OCI-LY7 (cell line): ENCODE results near the genes MAPK8IP3, MLST8, CCNF and AMDHD2.

GRCh38 chr16:1677684-1678073 is 400 bp upstream of the JPT2 start:
- PRO-cap: bidirectional peak, plus-strand start at chr16:1678279, minus-strand start at chr16:1678030
- RAMPAGE, long total RNA: no peak

DNA sequence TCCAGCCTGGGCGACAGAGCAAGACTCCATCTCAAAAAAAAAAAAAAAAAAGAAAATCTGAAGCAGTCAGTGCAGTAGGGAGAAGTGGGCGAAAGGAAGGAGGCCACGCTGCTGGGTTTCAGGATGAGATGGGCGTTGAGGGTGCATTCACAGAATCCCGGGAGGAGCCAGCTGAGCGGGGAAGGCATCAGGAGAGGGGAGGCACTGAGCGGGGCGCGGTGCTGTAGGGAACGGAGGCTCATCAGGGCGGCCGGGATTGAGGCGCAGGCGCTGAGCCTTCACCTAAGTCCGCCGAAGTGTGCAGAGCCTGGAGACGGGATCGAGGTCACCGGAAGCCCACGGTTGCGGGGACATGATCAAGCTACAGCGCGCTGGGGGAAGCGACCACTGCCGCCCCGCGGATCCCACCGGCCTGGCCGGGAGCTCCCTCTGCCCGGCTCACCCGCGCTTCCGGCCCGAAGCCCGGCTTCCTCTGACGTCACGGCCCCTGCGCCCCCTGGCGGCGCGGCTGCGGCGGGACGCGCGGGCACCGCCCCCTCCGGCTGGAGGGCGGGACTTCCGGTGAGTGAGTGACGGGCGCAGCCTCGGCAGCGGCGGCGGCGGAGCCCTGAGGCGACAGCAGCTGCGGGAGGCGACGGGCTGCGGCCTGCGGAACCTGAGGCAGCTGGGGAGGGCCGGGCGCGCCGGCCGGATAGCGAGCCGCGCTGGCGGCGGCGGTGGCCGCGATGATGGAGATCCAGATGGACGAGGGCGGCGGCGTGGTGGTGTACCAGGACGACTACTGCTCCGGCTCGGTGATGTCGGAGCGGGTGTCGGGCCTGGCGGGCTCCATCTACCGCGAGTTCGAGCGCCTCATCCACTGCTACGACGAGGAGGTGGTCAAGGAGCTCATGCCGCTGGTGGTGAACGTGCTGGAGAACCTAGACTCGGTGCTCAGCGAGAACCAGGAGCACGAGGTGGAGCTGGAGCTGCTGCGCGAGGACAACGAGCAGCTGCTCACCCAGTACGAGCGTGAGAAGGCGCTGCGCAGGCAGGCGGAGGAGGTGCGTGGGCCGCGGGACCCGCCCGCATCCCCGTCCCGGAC is at the start of gene MAPK8IP3:
MAPK8IP3 (plus strand) TSS at position 581 of the 1,084 bp plus-strand sequence.
- PRO-cap: bidirectional peak, plus-strand start at position 590 of the sequence, minus-strand start at position 431 of the sequence; unidirectional peak, plus-strand start at position 859 of the sequence
- RAMPAGE, long total RNA: no peak

- PRO-cap: no peak
- RAMPAGE, long total RNA: no peak
Measured at GRCh38 chr16:1775723-1776113, 2.8 kb upstream of the MRPS34 start.

DNA sequence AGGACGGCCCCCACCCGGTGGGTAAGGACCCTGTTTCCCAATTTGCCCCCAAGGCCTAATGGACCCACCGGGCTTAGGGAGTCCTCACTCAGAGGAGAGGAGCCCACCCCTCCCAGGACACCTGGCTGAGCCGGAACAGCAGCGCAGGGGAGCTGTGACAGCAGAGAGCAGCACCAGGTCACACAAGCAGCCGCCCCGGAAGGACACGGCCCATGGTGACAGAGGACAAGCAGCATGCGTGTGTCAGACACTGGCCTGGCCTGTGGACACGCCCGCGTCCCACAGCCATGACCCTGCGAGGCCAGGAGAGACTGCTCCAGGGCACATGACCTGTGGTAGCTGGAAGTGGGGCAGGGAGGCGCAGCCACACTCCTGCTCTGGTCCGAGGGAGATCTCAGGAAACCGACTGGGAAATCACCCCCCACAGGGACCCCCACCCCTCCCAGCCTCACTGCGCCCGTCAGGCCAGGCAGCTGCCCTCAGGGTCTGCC is 2.4 kb downstream of the SPSB3 start:
- PRO-cap: no peak
- RAMPAGE, long total RNA: no peak

DNA sequence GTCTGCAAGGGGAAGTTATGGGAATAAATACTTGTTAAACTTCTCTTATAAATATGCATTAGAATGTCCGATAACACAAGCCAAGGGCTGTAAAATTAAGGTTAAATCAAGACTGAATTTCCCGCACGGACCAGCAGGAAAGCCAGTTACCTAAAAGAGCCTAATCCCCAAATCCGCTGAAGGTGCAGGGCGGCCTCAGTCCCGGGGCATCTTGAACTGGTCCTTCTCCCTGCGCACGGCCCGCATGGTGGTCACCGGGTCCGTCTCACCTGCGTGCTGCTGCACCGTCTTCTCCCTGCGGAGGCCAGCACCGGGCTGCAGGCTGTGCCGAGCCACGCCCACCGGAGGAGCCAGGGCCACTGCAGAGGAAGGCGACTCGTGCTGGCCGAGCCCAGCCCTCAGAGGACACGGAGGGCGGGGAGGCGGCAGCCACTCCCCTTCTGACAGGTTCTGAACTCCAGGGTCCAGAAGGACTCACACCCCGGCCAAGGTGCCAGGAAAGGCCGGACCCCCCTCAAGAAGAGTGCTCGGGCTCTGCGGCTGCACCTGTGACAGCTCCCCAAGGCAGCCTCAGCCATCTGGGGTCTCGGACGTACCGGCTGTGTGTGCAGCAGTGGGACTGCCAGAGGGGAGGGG is 15.7 kb upstream of the IGFALS start:
- PRO-cap: no peak
- RAMPAGE, long total RNA: no peak

- PRO-cap: no peak
- RAMPAGE, long total RNA: no peak
Measured at GRCh38 chr16:1823858-1824388, 2.7 kb downstream of the HAGH start.

DNA sequence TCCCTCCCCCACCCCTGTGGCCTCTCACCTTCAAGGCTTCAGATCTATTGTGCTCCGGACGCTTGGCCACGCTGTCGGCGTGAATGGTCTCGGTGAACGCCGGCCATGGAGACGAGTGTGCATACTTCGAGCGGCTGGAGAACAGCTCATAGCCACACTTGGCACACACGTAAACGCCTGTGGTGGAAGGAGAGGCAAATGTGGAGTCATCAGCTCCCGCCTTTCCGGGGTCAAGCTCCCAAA is 1.8 kb downstream of the MSRB1 start:
- PRO-cap: no peak
- RAMPAGE, long total RNA: no peak

GRCh38 chr16:2000874-2001324 is 11.1 kb downstream of the SYNGR3 start:
- PRO-cap: no peak
- RAMPAGE, long total RNA: no peak

GRCh38 chr16:2003965-2004224 is 14.1 kb downstream of the SYNGR3 start:
- PRO-cap: no peak
- RAMPAGE, long total RNA: no peak

GRCh38 chr16:2033828-2034529 is 7.3 kb downstream of the NHERF2 start:
- PRO-cap: no peak
- RAMPAGE, long total RNA: no peak

DNA sequence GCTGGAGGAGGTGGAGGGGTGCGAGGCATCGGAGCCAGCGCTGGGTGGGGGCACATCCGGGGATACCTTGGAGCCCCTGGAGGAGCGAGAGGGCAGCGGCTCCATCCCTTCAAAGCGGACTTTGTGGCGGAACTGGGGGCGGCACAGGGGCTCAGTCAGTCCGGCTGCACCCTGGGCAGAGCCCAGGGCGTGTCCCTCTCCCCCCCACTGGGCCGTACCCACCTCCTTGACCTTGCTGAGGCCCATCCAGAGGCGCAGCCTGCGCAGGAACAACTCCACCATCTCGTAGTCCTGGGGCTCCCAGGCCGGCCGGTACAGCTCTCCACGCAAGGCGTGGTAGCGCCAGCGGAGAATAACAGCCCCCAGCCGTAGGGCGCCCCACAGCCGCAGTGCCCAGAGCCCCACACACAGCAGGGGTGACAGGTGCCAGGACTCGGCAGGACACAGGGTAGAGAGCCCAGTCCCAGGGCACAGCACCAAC is 42.3 kb downstream of the TSC2 start:
- PRO-cap: no peak
- RAMPAGE, long total RNA: no peak

DNA sequence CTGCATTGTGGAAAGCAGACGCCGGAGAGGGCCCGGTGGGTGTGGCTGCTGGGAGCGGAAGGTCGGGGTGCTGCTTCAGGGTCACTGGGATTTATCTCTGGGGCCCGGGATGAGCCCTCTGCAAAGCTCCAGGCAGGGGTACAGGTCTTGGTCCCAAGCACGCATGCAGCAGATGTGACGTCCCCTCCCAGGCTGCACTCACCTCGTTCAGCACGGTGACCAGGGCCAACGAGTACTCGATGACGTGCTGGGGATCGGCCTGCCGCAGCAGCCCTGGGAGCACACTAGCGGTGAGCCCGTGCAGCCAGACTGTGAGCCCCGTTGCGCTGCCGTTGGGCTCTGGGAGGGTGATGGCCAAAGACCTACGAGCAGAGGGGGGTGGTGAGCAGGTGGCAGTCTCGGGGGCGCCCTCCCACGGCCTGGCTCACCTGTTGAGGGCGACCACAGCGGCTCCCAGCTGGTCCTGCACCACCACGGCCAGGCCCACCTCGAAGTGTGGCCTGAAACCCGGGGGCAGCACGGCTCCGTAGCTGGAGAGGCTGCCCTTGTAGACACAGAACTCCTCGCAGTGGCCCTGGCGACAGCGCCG is 29.9 kb downstream of the PKD1 start:
- PRO-cap: no peak
- RAMPAGE, long total RNA: no peak

GRCh38 chr16:2205057-2205537 is at the start of gene MLST8:
Gene MLST8 (plus strand): TSS chr16:2205454.
- PRO-cap: unidirectional peak, plus-strand start at chr16:2205176; bidirectional peak, plus-strand start at chr16:2205242, minus-strand start at chr16:2205230; bidirectional peak, plus-strand start at chr16:2205484, minus-strand start at chr16:2205324
- RAMPAGE, long total RNA: start-site peak on the plus strand at chr16:2205471-2205488, 91 and 44 reads in 2 replicates

DNA sequence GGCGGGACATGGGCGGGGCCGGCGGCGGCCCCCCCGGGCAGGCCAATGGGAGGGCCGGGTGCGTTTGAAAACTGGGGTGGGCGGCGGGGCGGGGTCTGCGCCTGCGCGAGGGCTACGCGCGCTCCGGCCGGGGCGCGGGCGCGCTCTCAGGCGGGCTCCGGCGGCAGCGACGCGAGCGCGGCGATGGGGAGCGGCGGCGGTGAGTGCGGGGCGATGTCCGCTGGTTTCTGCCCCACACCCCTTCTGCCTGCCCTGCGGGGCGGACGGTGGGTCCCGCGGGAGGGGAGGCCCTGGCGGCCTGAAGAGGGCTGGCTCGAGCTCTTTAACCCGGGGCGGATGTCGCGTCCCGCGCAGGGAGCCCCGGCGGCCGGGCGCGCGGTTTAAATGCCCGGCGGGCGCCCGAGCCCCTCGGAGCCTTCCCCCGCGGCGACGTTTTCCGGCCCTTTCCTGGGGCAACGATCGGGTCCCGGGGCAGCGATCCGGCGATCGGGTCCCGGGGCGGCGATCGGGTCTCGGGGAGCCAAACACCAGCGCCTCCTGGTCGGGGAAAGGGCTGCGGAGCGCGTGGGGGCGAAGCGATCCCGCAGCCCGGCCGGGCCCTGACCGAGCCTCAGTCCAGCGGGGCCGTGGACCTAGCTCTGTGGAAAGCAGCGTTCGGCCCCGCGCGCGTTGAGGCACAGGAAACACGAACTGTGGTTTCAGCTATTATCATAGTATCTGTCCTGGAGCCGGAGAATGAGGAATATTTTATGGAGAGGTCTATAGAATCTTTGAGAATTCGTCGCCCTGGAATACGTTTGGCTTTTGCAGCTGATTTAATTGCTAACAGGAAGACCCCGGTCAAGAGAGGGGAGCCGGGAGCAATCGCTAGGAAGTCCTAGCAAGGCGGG is at the start of gene CCNF:
CCNF (plus strand) TSS at position 149 of the 890 bp plus-strand sequence.
- PRO-cap: bidirectional peak, plus-strand start at position 166 of the sequence, minus-strand start outside the sequence
- RAMPAGE, long total RNA: no peak

GRCh38 chr16:2456401-2457416 is 3.2 kb upstream of the TEDC2 start:
- PRO-cap: no peak
- RAMPAGE, long total RNA: no peak

DNA sequence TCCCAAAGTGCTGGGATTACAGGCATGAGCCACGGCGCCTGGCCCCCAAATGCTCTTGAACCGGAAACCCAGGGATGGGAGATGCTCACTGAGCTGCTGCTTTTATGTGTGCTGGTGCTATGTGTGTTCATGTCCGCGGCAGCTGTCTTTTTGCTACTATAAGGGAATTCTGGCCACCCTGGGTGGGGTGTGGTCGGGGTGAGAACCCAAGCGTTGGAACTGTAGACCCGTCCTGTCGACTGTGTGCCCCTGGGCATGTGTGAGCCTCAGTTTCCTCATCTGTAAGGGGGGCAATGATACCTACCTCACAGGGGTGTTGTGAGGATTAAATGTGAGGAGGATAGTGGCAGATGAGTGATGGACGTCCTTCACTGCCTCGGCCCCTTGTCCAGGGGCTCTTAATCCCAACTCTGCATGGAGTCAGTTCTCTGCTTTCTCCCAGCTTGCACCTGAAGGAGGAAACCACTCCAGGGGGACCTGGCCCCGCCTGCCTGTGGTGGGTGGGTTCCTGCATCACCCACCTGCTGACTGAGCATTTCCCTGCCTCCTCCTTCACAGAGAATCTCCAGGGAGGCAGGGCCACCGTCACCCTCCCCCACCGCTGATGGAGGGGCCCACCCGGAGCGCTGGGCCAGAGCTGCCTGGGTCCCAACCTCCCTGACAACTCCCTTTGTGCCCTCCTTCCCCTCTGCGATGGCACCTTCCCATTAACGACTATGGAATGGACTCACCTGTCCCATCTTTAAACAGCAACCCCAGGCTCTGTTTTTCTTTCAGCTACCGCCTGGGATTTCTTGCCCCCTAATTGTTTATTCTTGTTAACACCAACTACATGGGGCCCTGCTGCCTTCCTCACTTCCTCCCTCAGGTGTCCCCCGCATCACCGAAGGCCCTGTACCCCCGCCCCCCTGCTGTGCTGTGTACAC is 1.1 kb upstream of the TEDC2 start:
- PRO-cap: no peak
- RAMPAGE, long total RNA: no peak

DNA sequence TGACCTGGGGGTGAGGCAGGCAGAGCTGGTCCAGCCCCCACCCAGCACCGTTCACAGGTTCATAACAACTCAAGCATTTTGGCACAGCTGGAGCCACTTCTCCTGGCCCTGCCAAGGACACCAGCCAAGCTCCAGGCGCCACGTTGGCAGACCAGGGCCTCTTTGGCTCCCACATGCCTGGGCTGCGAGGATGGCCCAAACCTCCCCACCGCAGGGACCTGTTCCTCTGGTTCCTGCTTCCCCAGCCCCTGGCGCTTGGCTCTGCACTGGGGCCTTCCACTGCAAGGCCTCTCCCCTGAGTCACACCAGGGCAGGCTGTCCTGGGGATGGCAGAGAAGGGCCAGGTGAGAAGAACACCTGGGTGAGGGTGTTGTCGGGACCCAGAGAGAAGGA is 14.9 kb upstream of the ATP6V0C start:
- PRO-cap: no peak
- RAMPAGE, long total RNA: no peak

- PRO-cap: no peak
- RAMPAGE, long total RNA: no peak
Measured at GRCh38 chr16:2501229-2501902, 12.4 kb upstream of the ATP6V0C start.

DNA sequence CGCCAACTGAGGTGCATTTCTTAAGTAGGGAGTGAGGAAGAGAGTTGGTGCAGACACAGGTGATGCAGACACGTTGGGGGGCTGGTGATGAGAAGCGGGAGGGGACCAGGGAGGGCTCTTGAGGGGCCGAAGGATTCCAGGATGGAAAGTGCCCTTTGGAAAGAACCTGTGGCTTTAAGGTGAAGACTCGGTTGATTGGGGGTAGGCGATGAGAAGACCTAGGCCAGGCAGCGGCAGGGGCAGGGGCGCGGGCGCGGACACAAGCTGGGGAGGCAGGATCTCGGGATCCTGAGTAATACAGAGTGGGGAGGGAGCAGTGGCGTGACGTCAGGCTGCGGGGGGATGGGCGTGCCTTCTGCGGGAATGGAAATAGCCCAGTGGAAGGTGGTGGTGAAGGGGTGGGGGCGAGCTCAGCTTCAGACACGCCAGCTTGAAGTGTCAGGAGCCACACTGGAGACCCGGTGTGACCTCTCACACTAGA is 2.4 kb upstream of the ATP6V0C start:
- PRO-cap: no peak
- RAMPAGE, long total RNA: no peak

- PRO-cap: bidirectional peak, plus-strand start at chr16:2520397, minus-strand start at chr16:2520191
- RAMPAGE, long total RNA: no peak
Measured at GRCh38 chr16:2519685-2520605, at the start of gene AMDHD2. Gene AMDHD2 (plus strand): TSS chr16:2520371.